Body of pancreas (tissue), 2 donors: ENCODE results near the gene PRSS53.

GRCh38 chr16:30875579-30876421 lies 18.1 kb downstream of the BCL7C start:
- PRO-cap: no peak
- RAMPAGE, long total RNA, 2 experiments: no peak in any of the 2 experiments

DNA sequence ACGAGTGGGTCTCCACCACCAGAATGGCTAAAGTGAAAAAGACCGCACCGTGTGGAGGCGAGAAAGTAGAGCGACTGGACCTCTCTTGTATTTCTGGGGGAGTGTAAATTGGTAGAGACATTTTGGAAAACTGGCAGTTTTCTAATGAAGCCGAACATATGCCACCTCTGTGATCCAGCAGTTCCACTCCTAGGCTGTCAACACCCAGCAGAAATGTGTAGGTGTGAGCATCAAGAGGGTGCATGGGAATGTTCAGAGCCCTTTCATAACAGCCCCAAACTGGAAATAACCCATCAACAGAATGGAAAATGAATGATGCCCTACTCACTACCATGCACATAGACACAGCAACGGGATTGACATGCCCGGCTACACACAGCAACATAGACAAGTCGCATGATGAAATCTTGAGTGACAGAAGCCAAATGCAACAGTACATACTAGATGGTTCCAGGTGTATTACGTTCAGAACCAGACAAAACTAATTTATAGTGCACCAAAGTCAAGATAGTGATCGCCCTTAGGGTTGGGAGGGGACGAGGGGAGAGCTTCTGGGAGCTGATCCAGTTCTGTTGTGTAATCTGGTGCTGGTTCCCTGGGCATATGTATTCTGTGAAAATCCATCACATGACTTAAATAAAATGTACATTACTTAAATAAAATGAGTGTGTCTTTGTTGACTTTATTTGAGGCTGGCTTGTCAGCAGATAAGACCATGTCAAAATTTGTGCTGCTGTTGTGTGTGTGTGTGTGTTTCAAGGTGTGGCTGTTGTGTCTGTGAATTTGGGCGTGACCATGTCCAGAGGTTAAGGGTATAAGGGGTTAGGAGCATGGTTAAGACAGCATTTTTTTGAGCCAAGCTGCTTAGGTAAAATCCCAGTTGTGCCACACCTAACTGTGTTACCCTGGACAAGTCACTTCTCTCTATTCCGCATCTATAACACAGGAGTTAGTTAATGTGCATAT lies 965 bp upstream of the BCL7C start:
- PRO-cap: no peak
- RAMPAGE, long total RNA, 2 experiments: no peak in any of the 2 experiments

DNA sequence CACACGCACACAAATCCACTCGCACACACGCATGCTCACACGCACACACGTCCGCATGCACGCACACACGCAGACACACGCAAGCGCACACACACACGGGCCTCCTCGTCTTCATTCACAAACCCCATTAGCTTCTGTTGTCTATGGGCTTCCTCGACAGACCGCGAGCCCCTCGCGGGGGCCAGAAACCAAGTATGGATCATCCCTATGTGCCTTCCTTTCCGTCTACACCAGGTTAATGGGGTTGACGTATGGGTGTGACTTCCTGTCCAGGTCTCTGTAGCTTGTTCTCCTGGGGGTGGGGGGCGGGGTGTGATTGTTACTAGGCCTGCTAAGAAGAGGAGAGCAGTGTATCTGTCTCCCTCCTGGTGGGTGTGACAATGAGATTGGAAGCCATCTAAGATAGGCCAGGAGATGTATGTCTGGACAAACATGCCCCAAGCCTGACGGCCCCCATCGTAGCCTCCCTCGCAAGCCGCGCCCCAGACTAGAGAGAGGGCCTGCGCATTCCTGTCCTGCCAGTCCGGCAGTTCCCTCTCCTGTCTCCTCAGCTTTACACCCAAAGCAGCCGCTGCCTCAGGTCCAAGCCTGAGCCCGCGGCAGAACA lies 550 bp upstream of the CTF1 start:
- PRO-cap: no peak
- RAMPAGE, long total RNA, 2 experiments: no peak in any of the 2 experiments

- PRO-cap: bidirectional peak, plus-strand start at chr16:30922313, minus-strand start at chr16:30922180; bidirectional peak, plus-strand start at chr16:30922890, minus-strand start at chr16:30922531
- RAMPAGE, long total RNA, 2 experiments: no peak in any of the 2 experiments
Measured at GRCh38 chr16:30922024-30922669, 1.2 kb upstream of the FBXL19 start.

GRCh38 chr16:30983758-30984817 lies 919 bp upstream of the HSD3B7 start:
- PRO-cap: no peak
- RAMPAGE, long total RNA, 2 experiments: no peak in any of the 2 experiments

DNA sequence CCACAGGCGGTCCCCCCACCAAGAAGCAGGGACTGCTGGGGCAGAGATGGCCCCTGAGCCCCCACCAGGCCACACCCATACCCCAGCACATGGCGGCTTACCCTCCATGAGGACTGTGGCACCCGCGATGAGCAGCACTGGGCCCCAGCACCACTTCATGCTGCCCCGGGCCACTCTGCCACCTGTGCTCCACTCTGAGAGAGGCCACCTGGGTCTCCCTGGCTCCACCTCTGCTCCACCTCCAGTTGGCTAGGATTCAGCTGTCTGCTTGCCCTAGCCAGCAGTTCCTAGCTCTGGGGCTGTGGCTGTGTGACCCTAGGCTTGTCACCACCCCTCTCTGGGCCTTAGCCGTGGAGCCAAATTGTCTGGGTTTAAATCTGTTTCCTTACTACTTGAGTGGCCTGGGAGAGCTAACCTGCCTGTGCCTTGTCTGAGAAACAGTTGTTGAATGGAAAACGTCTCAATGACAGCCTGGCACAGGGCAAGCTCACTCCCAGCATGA lies at the start of gene PRSS53:
Gene PRSS53 (minus strand): TSS at position 293 of the 502 bp plus-strand sequence.
- PRO-cap: no peak
- RAMPAGE, long total RNA, 2 experiments: no peak in any of the 2 experiments

DNA sequence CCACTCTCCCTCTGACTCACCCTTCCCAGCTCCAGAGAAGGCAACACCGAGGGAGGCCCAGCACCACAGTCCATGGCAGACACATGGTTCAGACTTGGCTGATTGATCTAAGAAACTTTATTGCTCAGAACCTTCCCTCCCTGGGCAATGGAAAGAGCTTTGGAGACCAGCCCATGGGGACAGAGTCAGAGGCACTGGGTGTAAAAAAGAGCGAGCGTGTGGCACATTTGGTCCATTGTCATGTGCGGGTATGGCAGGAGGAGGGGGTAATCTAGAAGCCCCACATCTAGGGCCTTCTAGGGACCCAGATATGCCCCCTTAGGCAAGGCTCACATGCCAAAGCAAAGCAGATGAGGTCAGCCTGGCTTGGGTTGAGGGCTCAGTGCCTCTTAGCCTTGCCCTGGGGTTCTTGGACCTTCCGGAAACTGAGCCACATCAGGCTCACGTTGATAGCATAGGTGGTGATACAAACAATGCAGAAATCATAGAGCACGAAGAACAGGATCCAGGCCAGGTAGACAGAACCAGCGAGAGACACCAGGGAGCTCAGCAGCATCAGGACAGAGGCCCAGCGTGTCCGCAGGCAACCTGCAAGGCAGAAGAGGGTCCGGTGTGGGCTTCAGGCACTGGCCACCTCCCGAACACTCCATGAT lies 2.1 kb upstream of the PRSS53 start:
- PRO-cap: no peak
- RAMPAGE, long total RNA, 2 experiments: no peak in any of the 2 experiments

GRCh38 chr16:31105636-31106390 lies 2.4 kb upstream of the BCKDK start:
- PRO-cap: no peak
- RAMPAGE, long total RNA, 2 experiments: no peak in any of the 2 experiments

- PRO-cap: no peak
- RAMPAGE, long total RNA, 2 experiments: no peak in any of the 2 experiments
Measured at GRCh38 chr16:31178812-31179188, 1.1 kb upstream of the FUS start.

DNA sequence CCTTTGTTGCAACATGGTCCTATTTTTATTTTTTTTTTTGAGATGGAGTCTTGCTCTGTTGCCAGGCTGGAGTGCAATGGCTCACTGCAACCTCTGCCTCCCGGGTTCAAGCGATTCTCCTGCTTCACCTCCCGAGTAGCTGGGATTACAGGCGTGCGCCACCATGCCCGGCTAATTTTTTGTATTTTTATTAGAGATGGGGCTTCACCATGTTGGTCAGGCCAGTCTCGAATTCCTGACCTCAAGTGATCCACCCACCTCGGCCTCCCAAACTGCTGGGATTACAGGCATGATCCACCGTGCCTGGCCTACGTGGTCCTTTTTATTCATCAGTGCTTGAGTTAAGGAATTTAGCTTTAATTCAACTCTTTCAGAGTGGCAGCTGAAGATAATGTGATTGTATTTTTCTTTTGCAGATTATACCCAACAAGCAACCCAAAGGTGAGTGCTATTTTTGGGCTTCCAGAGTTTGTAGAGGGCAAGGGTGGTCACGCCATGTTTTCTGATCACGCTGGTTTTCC lies 2.1 kb downstream of the FUS start:
- PRO-cap: no peak
- RAMPAGE, long total RNA, 2 experiments: no peak in any of the 2 experiments

GRCh38 chr16:31260625-31260939 lies 807 bp downstream of the ITGAM start:
- PRO-cap: no peak
- RAMPAGE, long total RNA, 2 experiments: no peak in any of the 2 experiments

GRCh38 chr16:31395665-31396069 lies 2.5 kb downstream of the ITGAD start:
- PRO-cap: no peak
- RAMPAGE, long total RNA, 2 experiments: no peak in any of the 2 experiments

- PRO-cap: no peak
- RAMPAGE, long total RNA, 2 experiments: no peak in any of the 2 experiments
Measured at GRCh38 chr16:31478984-31479406, 3.9 kb upstream of the SLC5A2 start.

GRCh38 chr16:31489789-31490328 lies 6.9 kb downstream of the SLC5A2 start:
- PRO-cap: no peak
- RAMPAGE, long total RNA, 2 experiments: start-site peak on the minus strand in 1 of 2 experiments, at chr16:31490164-31490246 at its widest, 20 reads per replicate

- PRO-cap: no peak
- RAMPAGE, long total RNA, 2 experiments: no peak in any of the 2 experiments
Measured at GRCh38 chr16:31704155-31704788, 8.8 kb upstream of the KRBOX5 start.

DNA sequence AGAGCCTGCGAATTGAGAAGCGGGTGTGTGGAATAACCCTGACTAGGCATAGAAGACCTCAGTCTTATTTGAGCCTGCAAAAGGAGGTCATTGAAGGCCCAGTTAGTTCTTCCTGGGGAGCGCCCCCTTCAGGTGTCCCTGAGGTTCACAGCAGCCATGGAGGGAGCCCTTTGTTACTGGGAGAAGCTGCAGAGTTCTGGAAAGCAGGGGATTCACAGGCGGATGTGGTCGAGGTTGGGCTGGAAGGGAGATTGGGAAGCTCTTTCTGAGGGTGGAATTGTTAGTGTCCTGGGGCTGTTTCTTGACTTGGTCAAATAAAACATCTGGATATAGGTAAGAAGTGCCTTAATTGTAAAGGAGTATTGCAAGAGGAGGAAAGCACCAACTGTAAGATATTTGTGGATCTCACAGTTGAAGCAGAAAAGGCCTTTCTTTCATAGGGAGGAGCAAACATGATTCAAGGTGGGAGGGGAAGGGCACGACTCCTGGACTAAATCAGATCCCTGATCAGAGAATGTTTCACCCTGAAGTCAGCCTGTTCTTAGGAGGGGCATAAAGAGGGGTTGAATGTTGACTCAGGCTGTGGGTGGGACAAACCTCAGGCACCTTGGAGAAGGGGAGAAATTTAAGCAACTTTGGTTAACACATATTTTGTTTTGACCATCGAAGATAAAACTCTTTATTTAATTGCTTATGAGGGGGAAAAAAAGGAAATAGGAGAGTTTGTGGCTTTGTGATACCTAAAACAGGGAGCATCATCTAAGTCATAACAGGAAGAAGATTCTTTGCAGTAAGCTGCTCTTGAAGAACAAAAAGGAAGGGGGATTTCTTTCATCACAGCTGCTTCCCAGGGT lies 1.8 kb downstream of the KRBOX5 start:
- PRO-cap: no peak
- RAMPAGE, long total RNA, 2 experiments: no peak in any of the 2 experiments

GRCh38 chr16:31869990-31870367 lies 3.6 kb upstream of the ZNF267 start:
- PRO-cap: no peak
- RAMPAGE, long total RNA, 2 experiments: no peak in any of the 2 experiments

DNA sequence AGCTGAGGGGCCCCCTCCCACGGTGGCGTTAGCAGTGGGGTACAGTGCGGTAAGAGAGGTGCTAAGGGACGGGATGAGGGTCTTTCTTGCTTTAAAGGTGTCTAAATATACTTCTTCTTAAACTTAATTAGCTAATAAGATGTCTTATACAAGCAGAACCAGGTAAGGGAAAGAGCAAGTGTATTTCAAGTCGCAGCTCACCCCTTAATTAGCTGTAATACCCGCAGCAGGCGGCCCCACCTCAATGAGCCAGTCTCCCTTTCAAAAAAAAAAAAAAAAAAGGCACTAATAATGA lies 267 bp upstream of the ZNF267 start:
- PRO-cap: bidirectional peak, plus-strand start outside the sequence, minus-strand start at position 246 of the sequence
- RAMPAGE, long total RNA, 2 experiments: no peak in any of the 2 experiments

- PRO-cap: unidirectional peak, plus-strand start at chr16:32085659
- RAMPAGE, long total RNA, 2 experiments: no peak in any of the 2 experiments
Measured at GRCh38 chr16:32085406-32085765, 167.7 kb upstream of the TP53TG3D start.

DNA sequence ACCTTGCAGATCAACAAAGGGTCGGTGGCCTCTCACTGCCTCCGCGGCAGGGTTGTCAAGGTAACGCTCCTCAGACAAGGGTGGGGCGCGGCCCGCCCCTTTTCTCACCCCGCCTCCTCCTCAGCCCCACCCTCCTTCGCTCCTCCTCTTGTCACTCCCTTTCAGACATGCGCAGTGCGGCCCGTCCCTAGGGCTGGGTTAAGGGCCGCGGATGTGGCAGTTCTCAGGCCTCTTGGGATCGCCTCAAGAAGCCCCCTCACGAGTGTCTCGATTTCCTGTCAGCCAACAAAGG lies 516 bp downstream of the TP53TG3D start:
- PRO-cap: no peak
- RAMPAGE, long total RNA, 2 experiments: no peak in any of the 2 experiments